REH cell (cell line): ENCODE data around the genes CLEC6A and MFAP5.

DNA sequence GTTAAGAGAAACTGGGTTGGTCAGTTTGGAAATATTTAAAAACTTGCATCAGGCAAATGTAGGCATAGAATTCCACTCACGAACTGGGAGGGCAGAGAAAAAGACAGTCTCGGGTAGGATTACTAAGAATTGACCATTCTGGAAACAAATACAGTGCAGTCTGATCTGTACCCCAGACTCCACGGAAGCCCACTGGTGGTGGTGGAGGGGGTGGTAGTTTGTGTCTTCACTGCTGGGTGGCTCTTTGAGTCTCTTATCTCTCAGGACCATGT lies 1.9 kb downstream of the SLC2A3 start:
- PRO-cap: no peak

DNA sequence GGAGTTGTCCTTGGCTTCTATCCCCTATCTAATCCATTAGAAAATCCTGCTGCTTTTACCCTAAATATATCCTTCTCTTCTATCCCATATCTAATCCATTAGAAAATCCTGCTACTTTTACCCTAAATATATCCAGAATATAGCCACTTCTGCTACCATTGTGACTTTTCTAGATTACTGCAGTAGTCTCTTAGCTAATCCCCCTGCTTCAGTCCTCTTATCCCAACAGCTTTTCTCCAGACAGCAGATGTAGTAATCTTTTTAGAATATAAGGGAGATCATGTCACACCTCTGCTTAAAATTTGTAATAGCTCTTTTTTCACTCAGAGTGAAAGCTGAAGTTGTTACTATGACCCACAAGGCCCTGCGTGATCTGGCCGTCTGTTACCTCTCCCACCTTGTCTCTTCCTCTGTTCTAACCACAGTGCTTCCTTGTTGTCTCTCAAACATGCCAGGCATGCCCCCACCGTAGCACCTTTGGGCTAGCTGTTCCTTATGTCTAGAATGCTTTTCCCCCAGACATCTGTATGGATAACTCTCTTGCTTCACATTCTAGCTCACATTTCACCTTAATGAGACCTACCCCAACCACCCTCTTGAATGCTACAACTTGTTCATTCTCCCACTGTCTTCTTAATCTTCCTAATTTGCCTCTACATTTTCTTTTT lies 6.4 kb downstream of the NECAP1 start:
- PRO-cap: no peak

GRCh38 chr12:8455689-8456199 lies at the start of gene CLEC6A:
CLEC6A (plus strand) TSS chr12:8455962.
- PRO-cap: no peak

DNA sequence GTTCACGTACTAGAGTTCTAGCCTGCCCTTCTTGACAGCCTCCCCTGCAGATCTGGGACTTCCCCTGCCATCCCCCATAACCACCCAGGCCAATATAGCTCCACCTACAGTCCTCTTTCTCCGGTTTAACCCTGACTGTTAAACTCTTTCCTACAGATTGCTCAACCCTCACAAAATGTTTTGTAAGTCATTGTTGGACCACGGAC lies 21.5 kb downstream of the AICDA start:
- PRO-cap: no peak

- PRO-cap: no peak
Observed at GRCh38 chr12:8662603-8663380, at the start of gene MFAP5. MFAP5 (minus strand) TSS chr12:8662826.

DNA sequence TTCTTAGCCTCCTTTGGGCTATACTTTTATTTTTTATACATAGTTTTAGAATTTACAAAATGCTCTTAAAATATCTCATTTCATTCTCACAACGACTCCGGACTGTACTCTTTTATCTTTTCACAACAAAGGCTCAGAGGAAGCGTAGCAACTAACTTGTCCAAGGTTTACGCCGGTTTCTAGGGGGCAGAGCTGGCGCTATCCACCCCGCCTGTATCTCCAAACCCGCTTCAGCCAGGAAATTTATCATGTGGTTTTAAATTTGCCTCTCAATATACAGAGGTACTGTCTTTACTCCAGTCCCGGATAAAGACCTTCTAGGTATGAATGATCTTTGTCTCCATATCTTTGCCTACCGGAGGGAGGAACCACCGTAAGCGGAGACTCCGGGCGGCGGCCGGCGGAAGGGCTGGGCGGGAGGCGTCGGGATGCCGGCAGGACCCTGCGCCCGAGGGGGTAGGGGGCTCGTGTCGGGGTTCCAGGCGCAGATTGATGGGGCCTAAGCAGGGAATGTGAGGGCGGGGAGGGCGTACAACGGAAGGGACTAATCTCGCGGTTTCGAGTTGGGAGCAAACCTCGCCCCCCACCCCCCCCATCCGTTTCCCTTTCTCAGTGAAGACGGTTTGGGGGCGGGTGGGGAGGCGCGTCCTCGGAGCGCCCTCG lies 648 bp upstream of the RIMKLB start:
- PRO-cap: bidirectional peak, plus-strand start at position 294 of the sequence, minus-strand start at position 114 of the sequence; bidirectional peak, plus-strand start at position 406 of the sequence, minus-strand start at position 325 of the sequence; bidirectional peak, plus-strand start outside the sequence, minus-strand start at position 491 of the sequence

GRCh38 chr12:8890486-8890880 lies 23.8 kb upstream of the PHC1 start:
- PRO-cap: unidirectional peak, plus-strand start at chr12:8890811

- PRO-cap: no peak
Observed at GRCh38 chr12:8925207-8925961, 11.1 kb downstream of the PHC1 start.

GRCh38 chr12:8953742-8954648 lies 4.5 kb upstream of the M6PR start:
- PRO-cap: no peak

DNA sequence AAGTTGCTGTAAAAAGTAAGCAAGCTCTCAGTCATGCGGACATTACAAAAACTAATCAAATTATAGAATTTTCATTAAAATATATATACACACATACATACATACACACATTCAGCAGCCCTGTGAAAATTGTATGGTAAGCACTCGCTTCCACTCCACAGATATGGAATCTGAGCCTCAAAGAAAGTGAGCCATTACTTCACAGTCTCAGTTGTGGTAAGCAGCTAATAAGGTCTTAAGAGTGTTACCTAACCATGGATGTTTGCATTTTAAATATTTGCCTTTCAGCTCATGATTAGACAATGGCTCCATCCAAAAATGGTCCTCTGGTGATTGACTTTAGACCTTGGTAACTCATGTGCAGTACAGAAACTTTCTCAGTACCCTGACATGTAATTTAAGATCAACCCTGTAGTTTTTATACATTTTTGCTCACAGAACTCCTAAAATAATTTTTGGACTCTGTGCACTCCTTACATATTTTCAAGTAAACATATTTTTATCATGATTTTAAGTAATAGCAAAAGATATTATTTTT lies 1.8 kb downstream of the A2M start:
- PRO-cap: no peak

- PRO-cap: no peak
Observed at GRCh38 chr12:9117268-9117792, 1.6 kb upstream of the A2M start.

DNA sequence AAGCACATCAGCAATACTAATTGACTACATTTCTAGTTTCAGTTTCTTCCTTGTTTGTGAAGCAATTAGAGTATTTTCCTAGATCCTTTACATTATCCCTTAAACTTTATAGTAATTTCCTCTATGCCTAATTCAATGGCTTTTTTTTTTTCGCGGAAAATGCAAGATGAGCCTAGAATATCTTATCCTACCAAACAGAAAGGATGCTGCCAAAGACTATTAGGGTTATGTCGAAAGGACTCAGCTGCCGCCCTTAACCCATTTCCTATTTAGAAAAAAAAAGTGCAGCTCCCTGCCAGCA lies 7.9 kb upstream of the A2M start:
- PRO-cap: no peak

DNA sequence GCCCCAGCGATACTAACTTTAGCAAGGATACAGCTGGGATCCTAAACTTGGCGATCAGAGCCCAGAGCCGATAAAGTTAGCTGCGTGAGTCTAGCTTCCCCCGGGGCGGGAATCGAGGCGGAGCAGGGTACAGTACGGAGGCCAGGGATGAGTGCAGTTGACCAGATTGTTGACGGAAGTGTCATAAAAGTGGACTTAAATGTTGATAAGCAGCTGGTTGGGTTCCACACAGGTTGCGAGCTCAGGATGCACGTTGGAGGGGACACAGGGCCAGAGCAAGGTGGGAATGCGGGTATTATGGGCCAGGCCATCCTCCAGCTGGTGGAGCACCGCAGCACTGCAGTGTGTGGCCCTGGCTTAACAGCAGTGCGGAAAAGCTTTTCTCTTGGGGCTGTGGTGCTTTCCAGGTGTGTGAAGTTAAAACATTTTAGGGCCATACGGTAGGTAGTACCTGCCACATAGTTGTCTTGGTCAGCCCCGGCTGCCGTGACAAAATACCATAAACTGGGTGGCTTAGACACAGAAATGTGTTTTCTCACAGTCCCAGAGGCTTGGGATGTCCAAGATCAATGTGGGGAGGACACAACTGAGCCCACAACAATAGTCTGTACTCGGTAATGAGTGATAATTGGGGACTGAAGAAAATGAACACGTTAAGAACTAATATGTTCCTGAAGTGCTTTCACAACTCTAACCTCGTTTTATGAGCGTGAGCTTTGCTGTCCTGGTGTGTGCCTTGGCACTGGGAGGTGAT lies 76.2 kb upstream of the PZP start:
- PRO-cap: no peak

- PRO-cap: bidirectional peak, plus-strand start at chr12:9447983, minus-strand start at chr12:9447854; bidirectional peak, plus-strand start at chr12:9448287, minus-strand start at chr12:9448191; bidirectional peak, plus-strand start at chr12:9448534, minus-strand start at chr12:9448507
Observed at GRCh38 chr12:9447729-9448607, 159.7 kb downstream of the KLRB1 start.

GRCh38 chr12:9643056-9643286 lies 26.5 kb upstream of the CLEC2D start:
- PRO-cap: no peak

GRCh38 chr12:9668035-9668692 lies 1.3 kb upstream of the CLEC2D start:
- PRO-cap: no peak

- PRO-cap: no peak
Observed at GRCh38 chr12:9708162-9708468, 38.6 kb downstream of the CLEC2D start.

DNA sequence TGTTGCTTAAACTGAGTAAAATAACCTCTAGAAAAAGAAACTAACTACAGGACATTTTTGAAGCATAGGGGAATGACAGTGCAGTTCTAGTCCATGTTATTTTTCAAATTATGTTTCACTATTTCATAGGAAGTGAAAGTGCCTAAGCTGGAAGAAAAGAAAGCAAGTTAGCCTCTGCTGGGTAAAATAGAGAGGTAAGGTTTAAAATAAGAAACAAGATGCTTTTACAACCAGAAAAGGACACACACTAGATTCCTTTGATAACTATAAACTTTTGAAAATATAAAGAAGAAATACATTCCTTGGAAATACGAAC lies 28.9 kb downstream of the CD69 start:
- PRO-cap: no peak

- PRO-cap: no peak
Observed at GRCh38 chr12:9737342-9737852, 23.3 kb downstream of the CD69 start.

- PRO-cap: no peak
Observed at GRCh38 chr12:9756127-9756596, 4.5 kb downstream of the CD69 start.